ENCODE measurements around a stretch of chr19.

- RRBS, result no CpG with 5 or more reads among the region's 6 CpGs
These were observed 1.8 kb upstream of the TMEM259 start for GRCh38 chr19:1022650-1023215.

DNA sequence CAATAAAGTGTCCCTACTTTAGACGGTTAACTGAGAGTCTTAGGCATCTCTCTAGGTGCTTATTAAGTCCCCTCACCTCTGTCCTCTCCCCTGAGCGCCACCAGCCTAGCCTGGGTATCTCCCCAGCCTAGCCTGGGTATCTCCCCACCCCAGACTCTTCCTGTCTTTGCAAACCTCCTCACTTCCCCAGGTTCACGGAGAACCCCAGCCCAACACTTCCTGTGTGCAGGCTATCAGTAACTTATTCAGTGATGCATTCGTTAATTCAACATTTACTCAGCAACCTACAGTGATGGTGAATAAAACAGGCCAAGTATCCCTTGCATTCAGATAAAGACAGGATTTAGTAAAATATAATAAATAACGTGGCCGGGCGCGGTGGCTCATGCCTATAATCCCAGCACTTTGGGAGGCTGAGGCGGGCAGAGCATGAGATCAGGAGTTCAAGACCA, 678 bp upstream of the POLR2E start:
- RRBS, result no CpG with 5 or more reads among the region's 9 CpGs

DNA sequence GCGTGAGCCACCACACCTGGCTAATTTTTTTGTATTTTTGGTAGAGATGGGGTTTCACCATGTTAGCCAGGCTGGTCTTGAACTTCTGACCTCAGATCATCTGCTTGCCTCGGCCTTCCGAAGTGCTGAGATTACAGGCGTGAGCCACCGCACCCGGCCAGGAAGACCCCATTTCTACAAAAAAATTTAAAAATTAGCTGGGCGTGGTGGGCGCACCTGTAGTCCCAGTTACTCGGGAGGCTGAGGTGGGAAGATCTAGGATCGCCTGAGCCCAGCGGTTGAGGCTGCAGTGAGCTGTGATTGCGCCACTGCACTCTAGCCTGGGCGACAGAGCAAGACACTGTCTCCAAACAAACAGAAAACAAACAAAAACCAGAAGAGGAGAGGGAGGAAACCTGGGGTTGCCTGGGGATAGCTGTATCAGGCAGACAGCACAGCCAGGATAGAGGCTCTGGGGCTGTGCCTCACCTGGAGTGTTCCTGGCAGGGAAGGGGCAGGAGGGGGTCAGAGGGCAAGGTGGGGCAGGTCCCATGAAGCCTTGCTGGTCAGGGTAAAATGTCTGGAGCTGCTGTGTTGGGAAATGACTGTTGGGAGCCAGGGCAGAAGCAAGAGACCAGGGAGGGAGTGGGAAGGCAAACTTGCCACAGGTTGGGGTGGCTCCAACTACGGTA, 2.6 kb upstream of the POLR2E start:
- RRBS, result no CpG with 5 or more reads among the region's 14 CpGs

DNA sequence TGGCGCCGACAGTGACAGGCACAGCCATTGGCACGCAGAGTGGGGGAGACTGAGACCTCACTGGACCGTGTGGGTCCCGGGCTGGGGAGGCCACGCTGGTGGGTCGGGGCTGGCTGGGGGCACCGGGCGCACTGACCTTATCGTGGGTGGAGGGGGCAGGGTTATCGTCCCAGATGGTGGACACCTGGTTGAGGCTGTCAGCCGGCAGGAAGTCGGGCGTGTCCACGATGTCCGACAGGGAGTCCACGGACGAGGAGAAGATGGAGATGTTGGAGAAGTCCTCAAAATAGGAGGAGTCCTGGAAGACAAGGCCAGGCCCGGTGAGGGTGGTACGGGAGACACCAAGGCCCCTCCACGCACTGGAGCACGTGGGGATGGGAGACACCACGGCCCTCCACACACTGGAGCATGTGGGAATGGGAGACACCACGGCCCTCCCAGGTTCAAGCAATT, 23.7 kb downstream of the GPX4 start:
- RRBS, result 94% methylated on average over 7 of the region's 24 CpGs

DNA sequence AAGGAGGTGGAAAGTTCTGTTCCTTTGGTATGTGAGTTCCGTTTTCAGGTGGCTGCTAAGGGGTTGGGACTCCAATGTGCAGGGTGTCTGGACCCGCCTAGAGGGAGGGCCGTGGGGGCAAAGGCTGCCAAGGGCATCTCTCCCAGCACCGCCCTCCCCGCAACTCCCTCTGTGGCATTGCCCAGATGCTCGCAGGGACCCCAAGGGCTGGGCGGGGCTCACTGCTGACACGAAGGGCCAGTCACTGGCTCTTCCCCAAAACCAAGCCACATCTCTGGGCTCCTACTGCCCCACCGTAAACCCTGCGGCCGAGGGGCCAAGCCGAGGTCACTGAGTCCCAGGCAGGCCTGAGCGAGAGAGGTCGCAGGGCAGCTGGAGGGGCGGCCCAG, 27.2 kb downstream of the SBNO2 start:
- RRBS, result no CpG with 5 or more reads among the region's 15 CpGs

GRCh38 chr19:1161491-1162138, 12.5 kb downstream of the SBNO2 start:
- RRBS, result no CpG with 5 or more reads among the region's 24 CpGs

GRCh38 chr19:1164184-1164833, 9.8 kb downstream of the SBNO2 start:
- RRBS, result no CpG with 5 or more reads among the region's 6 CpGs

DNA sequence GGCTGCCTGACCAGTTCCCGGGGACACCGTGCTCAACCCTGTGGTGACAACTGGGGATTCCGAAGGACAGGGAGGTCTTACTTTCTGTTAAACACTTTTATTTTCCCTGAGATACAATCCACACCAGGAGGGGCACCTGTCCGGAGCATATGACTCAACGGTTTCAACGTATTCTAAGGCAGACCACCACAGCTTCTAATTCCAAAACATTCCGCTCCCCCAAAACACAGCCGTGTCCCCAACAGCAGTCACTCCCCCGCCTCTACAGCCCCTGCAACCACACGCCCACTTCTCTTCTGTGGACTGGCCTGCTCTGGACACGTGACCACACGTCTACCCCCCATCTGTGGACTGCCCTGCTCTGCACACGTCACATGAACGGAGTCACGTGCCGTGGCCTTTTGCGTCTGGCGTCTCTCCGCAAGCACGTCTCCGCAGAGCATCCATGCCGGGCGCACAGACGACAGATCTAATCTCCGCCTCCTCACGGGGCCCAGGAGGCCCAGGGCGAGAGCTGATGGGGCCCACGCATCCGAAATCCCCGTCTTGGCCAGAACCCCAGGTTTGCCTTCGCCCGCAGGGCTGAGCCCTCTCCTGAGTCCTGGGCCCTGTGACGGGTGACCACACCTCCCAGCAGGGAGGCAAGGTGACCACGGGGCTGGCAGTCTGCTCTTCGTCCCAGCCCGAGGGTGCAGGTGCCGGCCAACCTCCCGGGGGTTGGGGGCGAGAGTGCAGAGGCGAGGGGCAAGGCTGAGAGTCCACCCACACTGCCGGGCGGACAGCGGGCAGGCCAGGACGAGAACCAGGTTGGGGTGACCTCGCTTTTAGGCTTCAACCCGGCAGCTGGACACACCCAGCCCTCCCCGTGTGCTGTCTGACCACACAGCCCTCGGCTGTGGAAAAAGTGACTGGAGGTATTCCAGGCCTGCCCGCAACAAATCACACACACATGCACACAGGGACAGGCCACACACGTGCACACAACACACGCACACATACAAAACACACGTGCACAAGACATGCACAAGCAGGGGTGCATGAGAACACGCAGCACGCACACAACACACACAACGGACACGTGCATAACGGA, 4.0 kb downstream of the SBNO2 start:
- RRBS, result 4% methylated on average over 9 of the region's 57 CpGs

- RRBS, result 4% methylated on average over 14 of the region's 58 CpGs
These were observed 528 bp downstream of the SBNO2 start for GRCh38 chr19:1173428-1174051.

GRCh38 chr19:1189303-1189926, 15.3 kb upstream of the SBNO2 start:
- RRBS, result no CpG with 5 or more reads among the region's 14 CpGs

DNA sequence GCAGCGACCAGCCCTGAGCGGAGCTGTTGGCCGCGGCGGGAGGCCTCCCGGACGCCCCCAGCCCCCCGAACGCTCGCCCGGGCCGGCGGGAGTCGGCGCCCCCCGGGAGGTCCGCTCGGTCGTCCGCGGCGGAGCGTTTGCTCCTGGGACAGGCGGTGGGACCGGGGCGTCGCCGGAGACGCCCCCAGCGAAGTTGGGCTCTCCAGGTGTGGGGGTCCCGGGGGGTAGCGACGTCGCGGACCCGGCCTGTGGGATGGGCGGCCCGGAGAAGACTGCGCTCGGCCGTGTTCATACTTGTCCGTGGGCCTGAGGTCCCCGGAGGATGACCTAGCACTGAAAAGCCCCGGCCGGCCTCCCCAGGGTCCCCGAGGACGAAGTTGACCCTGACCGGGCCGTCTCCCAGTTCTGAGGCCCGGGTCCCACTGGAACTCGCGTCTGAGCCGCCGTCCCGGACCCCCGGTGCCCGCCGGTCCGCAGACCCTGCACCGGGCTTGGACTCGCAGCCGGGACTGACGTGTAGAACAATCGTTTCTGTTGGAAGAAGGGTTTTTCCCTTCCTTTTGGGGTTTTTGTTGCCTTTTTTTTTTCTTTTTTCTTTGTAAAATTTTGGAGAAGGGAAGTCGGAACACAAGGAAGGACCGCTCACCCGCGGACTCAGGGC, 773 bp downstream of the STK11 start:
- RRBS, result 2% methylated on average over 29 of the region's 68 CpGs

GRCh38 chr19:1235958-1236586, 1.7 kb downstream of the CBARP start:
- RRBS, result 26% methylated on average over 5 of the region's 25 CpGs

GRCh38 chr19:1249303-1249725, 931 bp downstream of the MIDN start:
- RRBS, result 2% methylated on average over 37 of the region's 65 CpGs

DNA sequence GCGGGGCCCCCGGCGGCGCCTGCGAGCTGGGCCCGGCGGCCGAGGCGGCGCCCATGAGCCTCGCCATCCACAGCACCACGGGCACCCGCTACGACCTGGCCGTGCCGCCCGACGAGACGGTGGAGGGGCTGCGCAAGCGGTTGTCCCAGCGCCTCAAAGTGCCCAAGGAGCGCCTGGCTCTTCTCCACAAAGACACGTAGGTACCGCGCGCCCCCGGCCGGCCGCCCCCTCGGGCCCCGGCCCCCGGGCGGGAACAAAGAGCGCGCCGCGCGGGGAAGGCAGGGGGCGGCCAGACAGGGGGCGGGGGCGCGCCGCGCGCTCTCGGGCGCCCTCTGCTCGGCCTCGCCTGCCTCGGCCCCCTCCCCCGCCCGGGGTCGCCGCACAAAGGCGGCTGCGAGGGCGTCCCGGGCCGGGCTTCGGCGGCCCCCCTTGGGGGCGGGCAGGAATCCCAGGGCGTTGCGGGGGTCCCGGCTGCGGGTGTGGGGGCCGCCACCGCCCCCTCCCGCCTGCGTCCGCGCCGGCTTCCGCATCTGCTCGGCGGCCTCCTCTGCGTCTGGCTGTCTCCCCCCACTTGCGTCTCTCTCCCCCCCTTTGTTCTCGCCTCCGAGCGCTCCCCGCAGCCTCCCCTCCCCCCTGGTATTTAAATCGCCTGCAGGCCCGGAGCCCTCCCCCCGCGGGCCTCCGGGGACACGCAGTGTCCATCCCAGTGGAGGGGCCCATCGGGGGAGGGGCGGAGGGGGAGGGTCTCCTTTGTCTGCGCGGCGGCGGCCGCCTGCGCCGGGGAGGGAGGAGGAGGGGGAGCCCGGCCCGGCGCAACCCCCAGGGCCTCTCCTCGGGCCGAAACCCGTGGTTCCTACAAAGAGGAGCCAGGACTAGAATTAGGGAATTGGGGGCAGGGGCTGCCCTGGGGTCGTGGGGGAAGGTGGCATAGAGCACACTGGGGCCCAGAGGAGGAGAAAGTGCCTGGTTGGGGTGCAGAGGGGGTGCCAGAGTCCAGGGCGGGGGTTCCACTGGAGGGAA, 2.3 kb downstream of the MIDN start:
- RRBS, result 4% methylated on average over 31 of the region's 106 CpGs

DNA sequence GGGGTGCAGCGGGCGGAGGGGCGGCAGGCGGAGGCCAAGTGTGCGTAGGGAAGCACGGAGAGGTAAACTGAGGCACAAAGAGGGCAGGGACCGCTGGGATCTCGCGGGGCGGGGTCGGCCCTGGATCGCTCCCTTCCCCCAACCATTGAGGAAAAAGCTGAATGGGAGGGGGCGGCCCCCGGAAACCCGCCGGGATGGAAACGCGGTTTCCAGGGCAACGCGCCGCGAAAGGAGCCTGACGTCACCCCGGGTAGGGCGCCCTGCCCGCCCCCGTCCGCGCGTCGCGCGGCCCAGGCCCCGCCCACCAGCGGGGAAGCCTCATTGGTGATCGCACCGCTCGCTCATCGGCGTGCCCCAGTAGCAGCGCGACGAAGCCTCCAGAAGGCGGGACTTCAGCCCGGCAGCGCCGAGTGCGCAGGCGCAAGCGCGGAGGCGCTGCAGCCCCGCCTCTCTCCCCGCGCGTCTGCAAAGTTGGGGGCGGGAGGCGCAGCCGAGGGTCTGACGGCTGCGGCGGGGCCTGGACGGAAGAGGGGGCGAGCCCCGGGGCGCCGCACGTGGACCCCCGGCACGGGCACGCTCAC, 8.4 kb upstream of the CIRBP start:
- RRBS, result 2% methylated on average over 12 of the region's 71 CpGs

DNA sequence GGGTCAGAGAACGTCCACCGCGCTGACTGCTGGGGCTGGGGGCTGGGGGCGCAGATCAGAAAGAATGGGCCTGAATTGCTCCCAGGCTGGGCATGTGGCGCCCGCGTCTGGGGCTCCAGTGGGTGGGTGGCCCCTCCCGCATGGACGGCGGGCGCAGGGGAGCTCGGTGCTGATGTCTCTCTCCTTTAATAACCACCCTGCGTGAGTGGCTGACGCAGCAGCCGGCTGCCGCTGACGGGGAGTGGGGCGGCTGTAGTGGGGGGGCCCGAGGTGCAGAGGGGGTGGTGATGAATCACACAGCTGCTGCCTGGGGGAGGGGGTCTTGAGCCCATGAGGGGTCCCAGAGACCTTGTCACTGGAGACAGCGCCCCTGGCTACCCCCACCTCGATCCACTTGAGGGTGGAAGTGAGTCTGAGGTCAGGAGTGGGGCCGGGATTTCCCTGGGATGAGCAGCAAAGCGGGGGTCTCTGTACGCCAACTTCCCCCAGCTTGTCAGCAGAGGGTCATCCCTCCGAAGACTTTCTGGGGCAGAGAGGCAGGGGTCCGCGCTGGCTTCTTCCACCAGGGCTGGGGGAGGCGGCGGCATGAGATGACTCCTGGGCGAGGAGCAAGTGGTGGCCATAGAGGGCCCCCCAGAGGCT, 1.4 kb upstream of the CIRBP start:
- RRBS, result no CpG with 5 or more reads among the region's 30 CpGs

- RRBS, result 21% methylated on average over 2 of the region's 27 CpGs
These were observed 23.1 kb upstream of the PWWP3A start for GRCh38 chr19:1331555-1332234.

DNA sequence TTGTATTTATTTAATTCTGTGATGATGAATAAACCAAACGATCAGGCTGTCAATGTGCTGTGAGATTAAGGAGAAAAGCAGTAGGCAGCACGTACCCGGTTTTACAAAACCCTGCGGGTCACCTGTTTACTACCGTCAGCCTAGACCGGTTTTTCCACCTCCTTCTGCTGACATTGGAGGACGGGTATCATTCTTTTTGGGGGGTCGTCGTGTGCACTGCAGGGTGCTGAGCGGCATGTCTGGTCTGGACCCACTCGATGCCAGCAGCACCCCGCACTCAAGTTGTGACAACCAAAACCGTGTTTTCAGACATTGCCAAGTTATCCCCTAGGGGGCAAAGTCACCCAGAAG, 882 bp upstream of the DAZAP1 start:
- RRBS, result 2% methylated on average over 2 of the region's 13 CpGs

GRCh38 chr19:1411330-1412465, 4.3 kb downstream of the DAZAP1 start:
- RRBS, result no CpG with 5 or more reads among the region's 32 CpGs

DNA sequence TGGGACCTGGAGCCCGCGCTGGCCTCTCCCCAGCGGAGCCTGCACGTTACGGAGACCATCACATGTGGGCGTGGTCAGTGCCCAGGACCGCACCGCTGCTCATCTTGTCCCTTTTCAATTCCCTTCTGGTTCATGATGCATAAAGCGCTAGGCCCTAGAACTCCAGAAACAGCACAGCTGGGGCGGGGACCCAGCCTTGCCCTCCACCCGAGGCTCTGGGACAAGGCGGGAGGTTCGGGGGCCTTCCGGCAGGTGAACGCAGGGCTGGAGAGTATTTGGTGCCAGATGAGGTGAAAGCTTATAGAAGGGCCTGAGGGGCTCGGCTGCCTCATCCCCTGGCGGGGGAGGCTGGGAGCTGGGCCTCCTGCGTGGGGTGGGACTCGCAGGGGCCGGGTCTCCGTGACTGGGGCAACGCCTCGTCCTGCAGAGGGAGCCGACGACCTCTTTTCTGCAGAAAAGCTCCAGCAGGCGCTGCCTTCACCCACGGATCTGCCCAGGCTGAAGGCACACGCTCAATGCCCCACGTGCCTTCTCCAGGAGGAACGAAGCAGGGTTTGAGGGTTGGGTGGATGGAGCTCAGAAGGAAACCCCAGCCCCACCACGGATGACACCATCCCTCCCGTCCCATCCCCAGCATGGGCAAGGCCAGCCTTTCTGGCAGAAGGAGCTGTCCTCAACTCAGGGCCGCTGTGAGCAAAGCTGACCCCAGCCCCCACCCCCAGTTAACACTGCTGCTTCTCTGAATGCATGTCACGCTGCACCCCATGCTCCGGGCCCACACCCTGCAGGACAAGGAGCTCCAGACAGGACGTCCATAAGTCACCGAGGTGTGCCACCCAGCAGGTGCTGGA, 7.6 kb downstream of the C19orf25 start:
- RRBS, result no CpG with 5 or more reads among the region's 37 CpGs